Measurements from ENCODE around the genes ADAMTSL1, RRAGA, ACER2 and IFNA13.

DNA sequence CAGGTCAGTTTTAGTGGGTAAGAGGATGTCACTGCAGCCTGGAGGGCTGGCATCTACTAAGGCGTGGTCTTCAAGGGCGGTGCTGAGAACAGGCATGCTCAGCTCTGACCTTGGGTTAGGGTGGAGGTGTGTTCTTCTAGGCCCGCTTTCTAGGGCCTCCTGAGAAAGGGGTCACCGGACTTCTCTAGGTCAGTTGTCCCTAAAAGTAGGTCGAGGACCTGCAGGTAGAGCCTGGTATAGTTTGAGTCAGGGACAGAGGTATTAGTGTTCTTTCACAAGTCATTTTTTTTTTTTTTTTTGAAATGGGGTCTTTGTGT, 25.8 kb downstream of the SH3GL2 start:
- PRO-cap = no peak

GRCh38 chr9:17905518-17906044, 326.7 kb downstream of the SH3GL2 start:
- PRO-cap = no peak

GRCh38 chr9:18473625-18474554, at the start of gene ADAMTSL1:
ADAMTSL1 (plus strand) TSS chr9:18474153.
- PRO-cap = bidirectional peak, plus-strand start at chr9:18474153, minus-strand start at chr9:18473989

- PRO-cap = no peak
Measured at GRCh38 chr9:18822808-18823206, 210.2 kb downstream of the SAXO1 start.

DNA sequence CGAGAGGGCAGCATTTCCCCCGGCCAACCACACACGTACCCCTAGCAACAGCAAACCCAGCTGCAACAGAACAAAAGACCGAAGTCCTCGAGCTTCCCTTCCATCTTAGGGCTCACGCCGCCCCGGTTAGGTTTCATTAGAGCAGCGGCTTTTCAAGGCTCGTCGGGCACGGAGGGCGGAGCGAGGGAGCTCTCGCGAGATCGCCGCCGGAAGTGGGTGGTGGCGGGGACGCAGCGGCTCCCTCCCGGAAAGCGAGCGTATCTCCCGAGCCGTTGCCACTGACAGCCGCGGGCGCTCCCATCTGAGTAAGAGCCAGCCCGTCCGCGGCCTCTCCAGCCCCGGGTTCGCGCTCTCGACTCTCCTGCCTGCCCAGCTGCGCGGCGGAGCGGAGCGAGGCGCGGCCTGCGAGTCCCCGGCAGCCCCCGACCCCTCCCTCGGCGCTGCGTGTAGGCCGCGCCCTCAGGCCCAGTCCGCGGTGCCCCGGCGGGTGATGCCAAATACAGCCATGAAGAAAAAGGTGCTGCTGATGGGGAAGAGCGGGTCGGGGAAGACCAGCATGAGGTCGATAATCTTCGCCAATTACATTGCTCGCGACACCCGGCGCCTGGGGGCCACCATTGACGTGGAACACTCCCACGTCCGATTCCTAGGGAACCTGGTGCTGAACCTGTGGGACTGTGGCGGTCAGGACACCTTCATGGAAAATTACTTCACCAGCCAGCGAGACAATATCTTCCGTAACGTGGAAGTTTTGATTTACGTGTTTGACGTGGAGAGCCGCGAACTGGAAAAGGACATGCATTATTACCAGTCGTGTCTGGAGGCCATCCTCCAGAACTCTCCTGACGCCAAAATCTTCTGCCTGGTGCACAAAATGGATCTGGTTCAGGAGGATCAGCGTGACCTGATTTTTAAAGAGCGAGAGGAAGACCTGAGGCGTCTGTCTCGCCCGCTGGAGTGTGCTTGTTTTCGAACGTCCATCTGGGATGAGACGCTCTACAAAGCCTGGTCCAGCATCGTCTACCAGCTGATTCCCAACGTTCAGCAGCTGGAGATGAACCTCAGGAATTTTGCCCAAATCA, at the start of gene RRAGA:
TSS of gene RRAGA (plus strand) at position 258 of the 1,082 bp plus-strand sequence.
- PRO-cap = bidirectional peak, plus-strand start at position 278 of the sequence, minus-strand start at position 124 of the sequence

DNA sequence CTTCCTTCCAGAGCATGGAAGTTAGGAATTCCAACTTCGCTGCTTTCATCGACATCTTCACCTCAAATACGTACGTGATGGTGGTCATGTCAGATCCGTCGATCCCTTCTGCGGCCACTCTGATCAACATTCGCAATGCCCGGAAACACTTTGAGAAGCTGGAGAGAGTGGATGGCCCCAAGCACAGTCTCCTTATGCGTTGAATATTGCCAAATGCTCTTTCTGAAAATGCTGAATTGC, 1.1 kb downstream of the RRAGA start:
- PRO-cap = no peak

- PRO-cap = no peak
Measured at GRCh38 chr9:19148982-19149666, 21.8 kb upstream of the PLIN2 start.

DNA sequence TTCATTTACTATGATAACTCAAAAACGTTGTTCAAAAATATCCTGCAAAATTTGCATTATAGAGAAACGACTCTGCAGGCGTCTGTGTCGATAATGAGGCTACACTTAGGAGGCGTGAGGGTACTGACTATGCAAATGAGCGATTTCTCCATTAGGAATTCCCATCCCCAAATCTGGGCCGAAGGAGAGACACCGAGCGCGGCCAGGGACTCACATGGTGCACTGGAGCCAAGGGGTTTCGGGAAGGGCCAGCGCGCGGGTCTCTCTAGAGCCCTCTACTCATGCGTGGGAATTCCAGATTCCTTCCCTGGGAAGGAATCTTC, 830 bp upstream of the DENND4C start:
- PRO-cap = bidirectional peak, plus-strand start at position 183 of the sequence, minus-strand start at position 95 of the sequence

DNA sequence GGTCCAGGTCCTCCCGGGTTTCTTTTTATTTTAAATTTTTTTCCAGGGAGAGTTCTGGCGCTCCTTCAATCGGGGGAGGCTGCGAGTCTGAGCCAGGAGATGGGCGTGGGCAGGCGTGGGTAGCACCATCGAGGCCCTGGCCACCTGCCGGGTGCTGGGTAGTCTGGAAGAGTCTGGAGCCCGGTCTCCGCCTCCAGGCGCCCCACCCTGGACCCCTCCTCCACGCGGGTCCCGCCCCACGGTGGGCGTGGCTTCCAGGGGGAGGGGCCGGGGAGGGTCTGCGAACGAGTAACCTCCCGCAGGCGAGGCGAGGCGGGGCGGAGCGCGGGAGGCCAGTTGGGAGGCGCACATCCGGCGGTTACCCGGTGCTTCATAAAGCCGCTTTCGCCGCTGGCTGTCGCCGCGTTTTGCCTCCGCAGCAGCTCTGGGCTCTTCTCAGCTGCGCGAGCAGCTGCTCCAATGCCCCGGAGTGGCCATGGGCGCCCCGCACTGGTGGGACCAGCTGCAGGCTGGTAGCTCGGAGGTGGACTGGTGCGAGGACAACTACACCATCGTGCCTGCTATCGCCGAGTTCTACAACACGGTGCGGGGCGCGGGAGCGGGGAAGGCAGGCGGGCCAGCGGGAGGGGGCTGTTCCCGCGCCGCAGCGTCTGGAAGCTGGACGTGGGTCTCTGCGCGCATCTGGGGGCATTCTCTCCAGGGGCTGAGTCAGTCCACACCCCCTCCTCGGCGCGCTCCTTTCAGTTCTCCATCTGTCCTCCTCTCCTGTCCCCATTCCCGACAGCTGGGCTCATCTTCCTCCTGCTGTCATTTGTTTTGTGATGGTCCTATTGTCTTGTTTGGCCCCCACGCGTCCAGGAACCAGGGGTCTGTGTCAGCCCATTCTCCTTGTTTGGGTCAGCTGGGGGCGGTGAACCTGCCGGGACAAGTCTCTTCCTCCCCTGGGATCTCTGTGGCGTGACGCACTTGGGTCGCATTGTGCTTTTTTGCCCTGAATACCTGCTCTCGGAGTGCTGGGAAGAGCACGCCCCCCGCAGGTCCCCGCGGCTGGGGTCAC, at the start of gene ACER2:
TSS of gene ACER2 (plus strand) at position 400 of the 1,057 bp plus-strand sequence.
- PRO-cap = bidirectional peak, plus-strand start at position 318 of the sequence, minus-strand start at position 166 of the sequence; bidirectional peak, plus-strand start at position 690 of the sequence, minus-strand start at position 533 of the sequence; bidirectional peak, plus-strand start at position 922 of the sequence, minus-strand start at position 952 of the sequence; unidirectional peak, minus-strand start at position 1,012 of the sequence

GRCh38 chr9:19445175-19446078, 36.6 kb downstream of the ACER2 start:
- PRO-cap = no peak

- PRO-cap = no peak
Measured at GRCh38 chr9:19457036-19457395, 48.2 kb downstream of the ACER2 start.

- PRO-cap = unidirectional peak, plus-strand start at chr9:19457873
Measured at GRCh38 chr9:19457782-19458020, 48.9 kb downstream of the ACER2 start.

- PRO-cap = no peak
Measured at GRCh38 chr9:21367819-21368302, at the start of gene IFNA13. IFNA13 (minus strand) TSS chr9:21368057.

- PRO-cap = no peak
Measured at GRCh38 chr9:21591410-21592003, 109.4 kb upstream of the IFNE start.

DNA sequence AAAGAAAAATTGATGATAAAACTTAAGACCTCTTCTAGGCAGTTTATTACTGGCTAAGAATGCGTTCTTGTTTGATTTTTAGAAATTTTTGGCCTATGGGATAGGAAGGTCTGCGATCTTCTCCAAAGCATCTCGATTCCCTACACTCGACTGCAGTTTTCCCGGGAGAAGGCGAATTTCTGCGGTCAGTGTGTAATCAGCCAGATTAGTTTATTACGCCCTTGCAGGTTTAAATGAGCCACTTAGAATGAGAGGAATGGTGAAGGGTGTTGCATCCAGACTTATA, 1.2 kb downstream of the MTAP start:
- PRO-cap = bidirectional peak, plus-strand start at position 143 of the sequence, minus-strand start at position 152 of the sequence

DNA sequence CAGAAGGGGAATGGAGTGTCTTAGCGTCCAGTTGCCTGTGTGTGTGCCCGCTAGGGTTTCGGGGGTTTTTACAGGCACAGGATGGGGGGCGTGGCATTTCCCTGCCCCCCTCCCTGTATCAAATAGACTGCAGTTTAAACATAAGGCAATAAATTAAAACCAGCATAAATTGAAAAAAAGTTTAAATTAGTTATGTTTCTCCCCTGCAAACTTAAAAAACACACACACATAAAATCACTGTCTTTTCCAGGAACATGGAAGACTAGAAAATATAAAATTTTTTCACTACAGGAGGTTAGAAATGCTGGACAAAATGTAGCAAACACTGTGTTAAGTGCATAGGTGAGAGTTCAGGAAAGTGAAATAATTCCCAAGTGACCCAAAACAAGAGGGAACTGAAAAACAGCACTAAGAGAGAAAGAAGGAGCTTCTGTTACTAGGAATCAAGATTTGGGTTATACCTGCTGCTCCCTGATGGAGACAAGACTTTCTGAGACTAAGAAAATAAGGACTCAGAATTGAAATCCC, 69.3 kb downstream of the CDKN2A start:
- PRO-cap = no peak

DNA sequence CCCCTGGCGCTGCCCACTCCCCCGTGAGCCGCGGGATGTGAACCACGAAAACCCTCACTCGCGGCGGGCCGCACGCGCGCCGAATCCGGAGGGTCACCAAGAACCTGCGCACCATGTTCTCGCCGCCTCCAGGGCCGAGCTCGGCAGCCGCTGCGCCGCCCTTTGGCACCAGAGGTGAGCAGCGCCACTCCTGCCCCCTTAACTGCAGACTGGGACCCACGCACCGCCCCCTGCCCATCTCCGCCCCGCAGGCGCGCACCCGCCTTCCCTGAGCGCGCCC, 14.9 kb downstream of the CDKN2B start:
- PRO-cap = no peak

DNA sequence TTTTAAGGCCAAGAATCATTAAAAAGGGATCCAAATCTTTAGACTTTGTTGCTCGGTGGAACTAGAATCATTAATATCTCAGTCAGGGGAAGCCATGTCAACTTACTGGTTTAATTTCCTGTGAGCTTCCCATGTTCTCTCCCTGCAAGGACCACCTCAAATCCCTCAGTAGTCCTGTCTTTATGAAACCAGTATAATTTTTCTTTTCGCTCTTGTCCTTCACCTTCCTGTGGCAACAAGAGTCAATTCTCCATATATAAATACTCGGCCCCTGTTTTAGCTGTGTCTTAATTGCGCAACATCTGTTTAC, 30.0 kb upstream of the CDKN2B start:
- PRO-cap = no peak

DNA sequence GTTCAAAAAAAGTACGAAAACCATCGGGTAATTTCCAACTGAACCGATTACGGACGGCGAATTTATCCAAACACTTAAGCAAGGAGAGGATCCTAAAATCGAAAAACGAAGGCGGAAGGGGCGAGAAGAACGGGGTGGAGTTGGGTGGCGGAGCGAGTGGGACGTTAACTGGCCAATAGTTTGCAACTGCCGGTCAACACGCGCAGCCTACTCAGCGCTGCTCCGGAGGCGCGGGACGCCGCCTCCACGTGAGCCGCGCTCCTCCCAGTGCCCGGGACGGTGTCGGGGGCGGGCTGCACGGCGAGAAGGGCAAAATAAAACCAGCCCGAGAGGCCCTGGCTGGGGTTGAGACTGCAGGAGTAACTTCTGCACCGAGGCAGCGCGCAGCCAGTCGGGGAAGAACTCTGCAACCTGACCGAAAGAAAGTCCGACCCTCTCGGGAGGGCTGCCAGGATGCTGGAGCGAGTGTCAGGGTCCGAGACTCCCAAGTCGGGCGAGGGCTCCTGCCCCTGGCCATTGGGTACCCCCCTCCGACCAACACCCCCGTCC, 24.9 kb upstream of the ELAVL2 start:
- PRO-cap = bidirectional peak, plus-strand start at position 333 of the sequence, minus-strand start at position 184 of the sequence

DNA sequence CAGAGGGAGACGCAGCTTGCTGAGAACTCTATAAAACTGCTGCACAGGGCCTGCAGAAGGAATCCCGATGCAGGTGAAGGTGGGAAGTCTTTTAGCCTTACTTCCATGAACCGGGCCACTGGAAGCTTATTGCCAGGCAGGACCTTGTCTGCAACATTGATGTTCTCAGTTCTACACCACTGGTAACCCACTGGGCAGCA, 489.8 kb downstream of the TUSC1 start:
- PRO-cap = no peak